Metastatic Lung Carcinoma in the Adrenal Gland (tissue), 1 donor: ENCODE measurements around a stretch of chr2.

DNA sequence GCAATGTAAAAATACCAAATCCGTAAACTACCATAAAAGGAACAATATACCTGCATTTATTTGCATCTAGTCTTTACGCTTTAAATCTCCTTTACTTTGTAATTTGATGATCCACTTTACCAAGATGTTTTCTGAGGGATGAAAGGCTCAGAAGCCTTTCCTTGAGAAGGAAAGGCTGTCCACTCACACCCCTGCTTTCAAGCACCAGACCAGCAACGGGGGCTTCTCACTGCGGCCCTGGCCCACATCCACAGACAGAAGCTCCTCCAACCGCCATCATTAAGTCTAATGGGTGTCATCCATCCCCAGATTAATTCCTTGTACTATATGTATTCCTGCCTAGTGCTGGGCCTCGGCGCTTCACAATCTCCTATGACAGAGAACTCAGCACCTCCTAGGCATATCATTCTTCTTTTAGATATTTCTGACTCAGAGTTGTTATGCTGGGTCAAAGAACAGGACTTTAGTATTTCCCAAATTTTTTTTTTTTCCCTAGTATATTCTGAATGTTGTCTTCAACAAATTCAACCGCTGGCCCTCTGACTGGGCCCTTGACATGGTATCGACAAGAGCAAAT, 83.1 kb upstream of the TFCP2L1 start:
- PRO-cap = no peak

- PRO-cap = bidirectional peak, plus-strand start at chr2:121530880, minus-strand start at chr2:121530617
These were observed 119.1 kb downstream of the CLASP1 start for GRCh38 chr2:121529778-121531009.

GRCh38 chr2:121605616-121606266, 43.5 kb downstream of the CLASP1 start:
- PRO-cap = no peak

GRCh38 chr2:121685344-121685697, 36.1 kb upstream of the CLASP1 start:
- PRO-cap = no peak

GRCh38 chr2:122352051-122352605, 596.7 kb downstream of the TSN start:
- PRO-cap = no peak

DNA sequence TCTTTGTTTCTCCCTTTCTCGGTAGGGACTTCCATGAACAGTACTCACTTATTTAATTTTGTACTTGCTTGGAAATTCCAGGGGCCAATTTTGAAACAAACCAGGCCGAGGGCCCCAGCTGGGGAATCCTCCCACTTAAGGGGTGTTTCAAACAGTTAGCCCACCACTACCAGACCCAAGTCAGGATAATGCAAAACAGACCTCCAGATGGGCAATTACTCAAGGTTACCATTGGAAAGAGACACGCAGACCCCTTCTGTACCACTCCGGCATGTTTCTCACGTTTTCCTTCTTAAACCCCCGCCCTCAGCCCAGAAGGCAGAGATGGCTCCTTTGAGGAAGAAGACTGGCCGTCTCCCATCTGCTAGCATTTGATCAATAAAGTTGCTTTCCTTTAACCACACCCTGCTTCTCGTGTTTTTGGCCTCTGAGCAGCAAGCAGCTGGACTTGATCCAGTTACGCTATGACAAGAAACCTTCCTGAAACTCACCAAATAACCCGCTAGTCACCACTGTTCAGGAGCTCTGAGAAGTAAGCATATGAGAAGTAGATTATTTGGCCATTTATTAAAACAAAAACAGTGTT, 1012.4 kb upstream of the GYPC start:
- PRO-cap = no peak

DNA sequence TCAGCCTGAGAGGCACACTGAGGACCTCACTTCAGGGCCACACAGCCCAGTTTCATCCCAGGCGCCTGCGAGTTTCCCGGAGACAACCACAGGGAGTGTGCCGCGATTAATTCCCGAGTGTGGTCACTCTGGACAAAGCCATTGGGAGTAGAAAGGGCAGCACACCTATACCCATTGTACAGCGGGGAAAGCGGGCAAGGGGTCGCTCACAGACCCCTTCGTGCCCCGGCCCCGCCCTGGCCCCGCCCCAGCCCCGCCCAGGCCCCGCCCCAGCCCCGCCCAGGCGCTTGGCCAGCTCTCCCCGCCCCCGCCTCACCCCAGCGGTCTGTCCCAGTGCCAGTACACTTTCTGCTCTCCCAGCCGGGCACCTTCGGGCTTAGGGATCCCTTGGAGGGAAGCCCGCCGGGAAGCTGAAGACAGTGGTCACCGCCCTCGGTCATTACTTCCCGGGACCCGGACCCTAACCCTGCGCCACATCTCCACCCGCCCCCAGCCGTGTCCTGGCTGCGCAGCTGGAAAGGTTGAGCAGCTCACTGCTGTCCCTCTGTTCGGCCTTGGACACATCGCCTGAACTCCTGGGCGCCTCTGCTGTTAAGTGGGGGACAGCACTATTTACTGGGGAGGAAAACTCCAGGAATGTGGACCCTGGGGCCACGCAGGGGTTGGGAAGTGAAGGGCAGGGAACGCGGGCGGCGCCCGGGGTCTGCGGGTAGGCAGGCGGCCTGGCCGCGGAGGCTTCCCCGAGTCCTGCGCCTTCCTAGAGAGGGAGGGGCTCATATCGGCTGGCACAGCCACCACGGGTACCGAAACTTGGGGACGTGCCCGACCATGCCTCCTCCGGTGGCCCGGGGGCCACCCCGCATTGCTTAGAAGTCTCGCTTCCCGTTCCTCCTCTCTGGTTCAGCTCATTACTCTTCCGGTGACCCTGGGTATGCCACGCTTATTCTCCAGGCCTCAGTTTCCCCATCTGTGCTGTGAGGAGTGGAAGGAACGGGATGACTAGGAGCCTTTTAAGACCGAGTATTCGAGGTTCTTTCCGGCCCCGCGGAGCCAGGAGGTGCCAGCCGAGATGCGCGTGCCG, 120.9 kb downstream of the GYPC start:
- PRO-cap = unidirectional peak, plus-strand start at position 339 of the sequence

- PRO-cap = no peak
These were observed 103.5 kb downstream of the BIN1 start for GRCh38 chr2:127003411-127003831.

GRCh38 chr2:127024518-127025059, 82.4 kb downstream of the BIN1 start:
- PRO-cap = no peak

GRCh38 chr2:127050410-127050643, 56.6 kb downstream of the BIN1 start:
- PRO-cap = no peak

- PRO-cap = no peak
These were observed 26.3 kb downstream of the BIN1 start for GRCh38 chr2:127080288-127081443.

DNA sequence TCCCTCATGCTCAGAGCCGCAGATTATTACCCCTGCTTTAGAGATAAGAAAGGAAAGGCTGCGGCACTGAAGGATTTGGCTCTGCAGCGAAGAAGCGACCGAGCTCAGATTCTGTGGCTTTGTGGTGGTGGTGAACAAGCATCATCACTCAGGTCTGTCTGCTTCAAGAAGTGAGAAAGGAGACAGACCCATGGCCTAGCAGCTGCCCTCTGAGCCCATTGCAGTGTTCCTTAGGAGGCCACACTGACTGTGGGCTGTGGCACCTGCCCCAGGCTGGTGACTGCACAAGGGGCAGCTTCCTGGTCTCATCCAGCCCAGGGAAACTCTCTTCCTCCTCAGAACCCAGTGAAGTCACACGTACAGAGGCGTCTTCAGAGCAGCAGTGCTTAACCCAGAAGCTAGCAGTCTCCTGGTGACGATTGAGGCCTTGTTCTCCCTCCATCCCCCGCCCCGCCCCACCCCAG, 22.3 kb downstream of the BIN1 start:
- PRO-cap = no peak

- PRO-cap = no peak
These were observed 12.5 kb downstream of the BIN1 start for GRCh38 chr2:127094300-127094946.

DNA sequence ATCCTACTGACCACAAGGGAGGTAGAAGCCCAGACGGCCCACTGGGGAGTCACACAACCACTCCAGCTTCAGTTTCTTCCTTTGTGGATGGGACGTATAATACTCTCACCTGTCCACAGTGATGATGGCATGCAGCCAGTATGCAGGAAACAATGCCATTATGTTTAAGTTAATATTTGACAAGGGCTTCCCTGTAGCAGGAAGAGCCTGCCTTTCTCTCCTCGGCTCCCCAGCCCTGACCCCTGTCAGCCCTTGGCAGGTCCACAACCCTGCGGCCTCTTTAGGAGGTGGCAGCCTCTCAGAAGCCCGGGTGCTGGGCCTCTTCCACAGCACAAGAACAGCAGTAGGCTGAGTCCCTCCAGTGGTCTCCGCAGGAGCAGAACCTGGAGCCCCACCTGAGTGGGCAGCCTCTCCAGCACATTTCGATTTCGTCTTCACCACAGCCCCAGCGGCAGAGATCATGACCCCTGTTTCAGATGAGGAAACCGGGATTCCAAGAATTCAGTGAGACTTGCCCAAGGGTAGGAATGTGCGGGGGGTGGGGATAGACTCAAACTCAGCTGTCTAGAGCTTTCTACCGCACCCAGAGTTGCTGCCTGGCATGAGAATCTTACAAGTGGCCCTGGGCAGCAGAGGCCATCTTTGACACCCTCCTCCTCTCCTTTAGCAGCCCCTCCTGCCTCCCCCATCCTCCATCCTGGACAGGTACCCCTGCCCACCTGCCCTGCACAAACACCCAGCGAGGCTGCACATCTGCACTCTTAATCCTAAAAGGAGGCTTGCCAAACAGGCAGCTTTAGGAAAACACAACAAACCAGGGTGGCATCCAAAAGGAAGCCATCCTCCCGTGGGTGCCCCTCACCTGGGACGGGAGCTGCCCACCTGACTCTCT, 6.2 kb downstream of the BIN1 start:
- PRO-cap = no peak

DNA sequence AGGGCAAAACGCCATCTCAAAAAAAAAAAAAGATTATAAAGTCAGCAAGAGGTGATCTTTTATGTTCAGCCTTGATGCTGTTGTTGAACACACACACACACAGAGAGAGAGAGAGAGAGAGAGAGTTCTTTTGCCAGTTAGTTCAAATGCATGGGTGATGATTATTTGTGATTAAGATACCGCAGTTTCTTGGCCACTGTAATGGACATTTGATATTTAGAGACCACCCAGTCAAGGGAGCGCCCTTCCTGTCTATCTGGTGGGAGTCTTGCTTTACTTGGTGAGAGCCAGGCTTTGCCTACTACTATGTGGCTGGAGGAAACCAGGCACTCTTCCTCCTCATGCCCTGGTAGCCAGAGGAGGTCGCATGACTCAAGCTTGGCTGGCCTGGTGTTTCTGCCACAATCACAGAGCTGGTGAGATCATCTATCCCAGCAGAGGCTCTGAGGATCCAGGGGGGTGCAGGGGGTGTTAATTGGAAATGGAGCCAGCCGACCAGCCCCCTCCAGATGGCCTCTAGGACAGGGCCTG, 46.6 kb upstream of the BIN1 start:
- PRO-cap = no peak

- PRO-cap = no peak
These were observed 11.0 kb upstream of the ERCC3 start for GRCh38 chr2:127304450-127305871.

DNA sequence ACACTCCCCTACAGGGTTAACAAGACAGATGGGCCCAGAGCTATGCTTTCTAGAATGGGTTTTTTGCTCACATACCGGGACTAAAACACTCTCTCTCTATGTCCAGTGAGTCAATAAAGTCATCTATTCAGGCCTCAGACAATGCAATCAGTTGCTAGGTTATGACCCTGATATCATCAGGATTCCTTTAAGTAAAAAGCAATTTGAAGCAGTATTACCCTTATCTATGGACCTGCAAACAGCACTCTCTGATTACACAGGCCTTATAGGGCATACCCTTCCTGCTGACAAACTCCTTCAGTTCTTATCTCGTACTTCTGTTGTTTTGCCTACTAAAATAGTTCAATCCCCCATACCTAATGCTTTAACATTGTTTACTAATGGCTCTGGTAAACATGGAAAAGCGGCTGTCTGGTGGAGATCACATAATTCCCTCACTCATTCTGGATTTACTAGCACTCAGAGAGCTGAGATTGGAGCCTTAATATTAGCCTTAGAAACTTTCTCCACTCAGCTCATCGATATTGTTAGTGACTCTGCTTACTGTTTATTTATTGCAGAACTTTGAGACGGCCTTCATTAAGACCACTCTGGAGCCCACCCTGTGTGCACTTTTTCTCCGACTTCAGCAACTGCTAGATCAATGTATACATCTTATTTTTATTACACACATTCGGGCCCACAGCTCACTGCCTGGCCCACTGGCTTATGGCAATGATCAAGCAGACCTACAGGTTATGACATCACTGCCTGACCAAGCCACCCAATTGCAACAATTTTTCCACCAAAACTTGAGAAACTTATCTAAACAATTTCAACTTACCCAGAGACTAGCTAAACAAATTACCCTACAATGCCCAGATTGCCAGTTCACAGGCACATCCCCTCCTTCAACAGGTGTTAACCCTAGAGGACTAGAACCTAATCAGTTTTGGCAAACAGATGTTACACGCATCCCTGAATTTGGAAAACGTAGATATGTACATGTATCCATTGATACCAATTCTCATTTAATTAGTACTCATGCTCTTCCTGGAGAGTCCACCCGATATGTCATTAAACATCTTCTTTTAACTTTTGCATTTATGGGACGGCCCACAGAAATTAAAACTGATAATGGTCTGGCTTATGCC, 13.7 kb downstream of the MAP3K2 start:
- PRO-cap = no peak

- PRO-cap = no peak
These were observed 47.2 kb downstream of the IWS1 start for GRCh38 chr2:127478621-127479876.

GRCh38 chr2:127620621-127621216, 25.2 kb upstream of the GPR17 start:
- PRO-cap = no peak

DNA sequence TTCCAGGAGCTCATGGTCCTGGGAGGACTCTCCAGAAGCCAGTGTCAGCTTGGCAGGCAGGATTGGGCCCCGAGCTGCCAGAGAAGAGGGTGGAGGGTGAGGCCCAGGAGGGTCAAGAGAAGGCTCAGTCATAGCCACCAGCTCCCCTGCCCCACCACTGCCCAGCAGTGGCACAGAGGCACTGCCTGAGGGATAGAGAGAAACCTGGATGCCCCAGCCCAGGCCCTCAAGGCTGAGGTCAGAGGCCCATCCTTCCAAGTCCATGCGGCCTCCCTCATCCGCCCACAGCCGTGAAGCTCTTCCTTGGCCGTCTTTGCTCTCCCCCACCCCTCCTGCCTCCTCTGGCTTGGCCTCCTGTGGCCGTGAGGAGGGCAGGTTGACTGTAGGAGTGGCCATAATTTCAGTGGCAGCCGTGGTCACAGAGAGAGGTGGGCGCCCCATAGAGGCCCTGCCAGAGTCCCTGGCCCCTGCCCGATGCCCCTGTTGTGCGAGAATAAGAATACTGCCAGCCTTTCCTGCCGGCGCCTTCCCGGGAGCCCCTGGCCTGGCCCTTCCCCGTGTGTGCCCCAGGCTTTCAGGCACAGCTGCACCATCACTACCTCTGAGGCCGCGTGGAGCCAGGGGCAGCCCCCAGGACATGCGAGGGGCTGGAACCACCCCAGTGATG, 13.3 kb upstream of the GPR17 start:
- PRO-cap = no peak